Measurements from ENCODE around the genes DNAAF8 and ALG1.

DNA sequence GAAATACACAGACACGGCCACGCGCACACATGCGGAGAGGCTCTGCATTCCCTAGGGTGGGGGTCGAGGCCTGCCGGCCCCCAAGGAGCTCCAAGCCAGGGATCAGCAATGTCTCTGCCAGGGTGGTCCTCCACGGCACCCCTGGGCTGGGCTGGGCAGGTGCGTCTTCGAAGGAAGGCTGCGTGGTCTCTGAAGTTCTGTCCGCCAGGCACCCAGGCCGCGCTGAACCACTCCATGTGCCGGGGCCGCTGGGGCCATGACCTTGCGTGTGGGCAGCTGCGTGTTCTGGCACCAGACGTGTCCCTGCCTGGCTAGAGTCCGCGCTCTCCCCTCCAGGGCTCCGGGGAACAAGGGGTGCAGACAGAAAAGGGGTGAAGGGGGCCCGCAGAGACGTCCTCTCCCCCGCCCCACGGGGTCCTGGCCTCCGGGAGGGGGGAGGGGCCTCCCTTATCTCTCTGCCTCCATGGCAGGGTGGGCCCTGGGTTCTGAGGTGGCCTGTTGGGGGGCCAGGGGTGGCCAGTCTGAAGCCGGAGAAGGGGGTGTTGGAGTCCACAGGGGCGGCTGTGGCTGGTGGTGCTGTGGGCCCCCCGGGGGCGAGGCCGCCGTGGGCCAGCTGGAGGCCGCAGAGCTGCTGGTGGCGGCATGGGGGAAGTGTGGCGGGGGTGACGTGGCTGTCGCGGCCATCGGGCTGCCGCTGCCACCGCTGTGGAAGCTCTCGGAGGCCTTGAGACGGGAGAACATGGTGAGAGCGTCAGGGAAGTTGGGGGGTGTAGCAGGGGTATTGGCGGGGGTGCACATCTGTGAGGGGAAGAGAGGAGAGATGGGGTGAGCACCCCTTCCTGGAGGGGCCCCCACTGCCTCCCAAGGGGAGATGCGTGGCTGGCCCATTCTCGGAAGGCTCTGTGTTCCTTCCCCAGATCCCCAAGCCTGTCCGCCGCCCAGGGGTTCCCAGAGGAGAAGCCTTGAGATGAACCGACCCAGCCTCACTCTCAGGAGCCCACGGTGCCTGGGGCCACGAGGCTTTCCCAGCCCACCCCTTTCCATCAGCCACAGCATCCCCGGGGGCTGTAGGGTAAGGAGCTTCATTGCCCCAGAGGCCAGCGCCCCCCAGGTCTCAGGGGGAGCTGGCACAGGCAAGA is 5.1 kb downstream of the UBALD1 start:
- RRBS, result 75% methylated on average over 9 of the region's 54 CpGs

GRCh38 chr16:4613751-4614488 is 768 bp downstream of the UBALD1 start:
- RRBS, result 2% methylated on average over 24 of the region's 77 CpGs

- RRBS, result 6% methylated on average over 2 of the region's 33 CpGs
Measured at GRCh38 chr16:4664499-4665629, 28.5 kb upstream of the NUDT16L1 start.

- RRBS, result 3% methylated on average over 7 of the region's 98 CpGs
Measured at GRCh38 chr16:4733992-4735144, at the start of gene DNAAF8. TSS of gene DNAAF8 (plus strand) at chr16:4734537.

DNA sequence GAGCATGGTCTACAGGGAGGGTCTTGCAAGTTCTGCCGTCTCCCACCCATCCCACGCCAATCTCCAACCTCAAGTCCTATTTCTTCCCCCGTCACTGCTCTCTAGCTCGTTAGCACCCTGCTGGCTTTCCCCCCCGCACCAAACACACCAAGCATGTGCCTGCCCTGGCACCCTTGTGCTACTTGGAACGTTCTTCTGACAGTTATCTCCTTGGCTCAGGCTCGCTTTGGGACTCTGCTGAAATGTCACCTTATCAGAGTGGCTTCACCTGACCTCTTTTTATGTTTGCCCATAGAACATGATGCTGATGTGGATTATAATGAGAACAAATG is 21.9 kb downstream of the GLYR1 start:
- RRBS, result no CpG with 5 or more reads among the region's 7 CpGs

DNA sequence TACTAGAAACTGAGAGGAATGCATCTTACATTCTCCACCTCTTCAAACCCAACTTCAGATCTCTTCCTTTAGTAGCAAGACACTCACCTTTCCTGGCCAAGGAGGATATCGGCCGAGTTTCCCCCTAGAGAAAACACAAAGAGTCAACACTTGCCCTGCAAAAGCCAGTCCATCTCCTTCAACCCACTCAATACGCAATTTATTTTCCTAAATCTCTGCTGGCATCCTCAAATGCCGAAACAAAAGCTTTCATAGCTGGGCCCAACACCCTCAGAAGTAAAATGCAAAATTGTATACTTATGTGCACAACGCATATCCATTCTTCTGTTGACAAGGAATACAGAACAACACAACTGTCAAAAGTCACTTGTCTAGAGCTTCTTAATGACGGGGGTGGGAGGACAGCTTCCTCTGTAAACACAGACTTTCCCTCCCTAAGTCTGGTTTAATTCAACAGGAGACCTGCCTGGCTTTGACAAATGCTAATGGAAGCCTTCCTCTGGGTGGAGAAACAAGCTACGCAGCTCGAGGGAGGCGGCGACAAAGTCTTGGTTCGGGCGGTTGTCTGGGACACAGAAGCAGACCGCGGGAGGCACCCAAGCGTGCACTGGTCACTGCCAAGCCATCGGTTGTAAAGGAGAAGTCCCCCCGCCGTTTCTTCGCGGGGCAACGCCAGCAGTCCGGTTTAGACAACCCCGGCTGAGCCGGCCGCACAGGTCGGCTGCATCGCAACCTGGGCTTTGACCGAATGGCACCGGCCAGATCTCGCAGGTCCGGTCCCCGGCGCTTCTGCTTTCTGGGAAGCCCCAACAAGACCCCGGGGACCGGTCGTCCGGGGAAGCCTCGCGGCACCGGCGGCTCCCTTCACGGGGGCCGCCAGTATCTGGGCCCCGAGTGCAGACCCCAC is 748 bp downstream of the GLYR1 start:
- RRBS, result 2% methylated on average over 13 of the region's 44 CpGs

GRCh38 chr16:4866643-4867837 is 19.8 kb downstream of the UBN1 start:
- RRBS, result 84% methylated on average over 3 of the region's 21 CpGs

DNA sequence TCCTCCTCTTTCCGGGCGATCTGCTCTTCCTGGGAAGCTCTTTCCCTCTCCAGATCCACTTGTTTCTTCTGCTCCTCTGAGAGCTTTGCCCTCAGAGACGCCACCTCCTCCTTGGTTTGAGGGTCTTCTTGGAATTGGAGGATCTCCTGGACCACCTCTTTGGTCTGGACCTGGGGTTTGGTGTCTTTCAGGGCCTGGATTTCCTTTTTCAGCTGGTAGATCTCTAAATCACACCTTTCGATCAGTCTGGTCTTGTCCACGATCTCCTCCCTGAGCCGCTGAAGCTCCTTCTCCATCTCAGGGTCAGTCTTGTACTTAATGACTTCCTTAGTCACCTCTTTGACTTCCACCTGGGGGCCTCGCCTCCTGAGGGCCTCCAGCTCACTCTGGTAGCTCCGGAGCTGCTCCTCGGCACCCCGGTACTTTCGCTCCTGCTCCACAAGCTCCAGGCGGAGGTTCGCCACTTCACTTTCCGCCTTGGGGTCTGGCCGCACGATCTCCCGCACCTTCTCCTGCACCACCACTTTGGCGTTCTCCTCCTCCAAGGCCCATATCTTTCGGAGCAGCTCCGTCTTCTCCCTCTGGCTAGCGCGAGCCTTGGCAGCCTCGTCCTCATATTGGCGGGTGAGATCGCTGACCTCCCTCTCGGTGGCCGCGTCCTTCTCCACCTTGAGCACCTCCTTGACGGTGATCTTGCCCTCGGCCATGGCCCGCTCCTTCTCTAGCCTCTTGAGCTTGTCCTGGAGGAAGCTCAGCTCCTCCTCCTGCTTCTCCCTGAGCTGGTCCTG is 37.5 kb downstream of the UBN1 start:
- RRBS, result 95% methylated on average over 1 of the region's 31 CpGs

- RRBS, result 2% methylated on average over 34 of the region's 98 CpGs
Measured at GRCh38 chr16:5032570-5033751, 774 bp downstream of the NAGPA start.

- RRBS, result no CpG with 5 or more reads among the region's 59 CpGs
Measured at GRCh38 chr16:5071528-5072577, at the start of gene ALG1. TSS of gene ALG1 (plus strand) at chr16:5071843.

- RRBS, result no CpG with 5 or more reads among the region's 17 CpGs
Measured at GRCh38 chr16:5084677-5085473, 12.7 kb downstream of the EEF2KMT start.

- RRBS, result no CpG with 5 or more reads among the region's 23 CpGs
Measured at GRCh38 chr16:5096927-5097438, 612 bp downstream of the EEF2KMT start.

GRCh38 chr16:8675172-8675619 is 779 bp downstream of the ABAT start:
- RRBS, result 10% methylated on average over 2 of the region's 4 CpGs

GRCh38 chr16:8855170-8855989 is 13.4 kb downstream of the CARHSP1 start:
- RRBS, result 96% methylated on average over 2 of the region's 11 CpGs

GRCh38 chr16:8904928-8905822 is 23.0 kb downstream of the LITAFD start:
- RRBS, result no CpG with 5 or more reads among the region's 20 CpGs

DNA sequence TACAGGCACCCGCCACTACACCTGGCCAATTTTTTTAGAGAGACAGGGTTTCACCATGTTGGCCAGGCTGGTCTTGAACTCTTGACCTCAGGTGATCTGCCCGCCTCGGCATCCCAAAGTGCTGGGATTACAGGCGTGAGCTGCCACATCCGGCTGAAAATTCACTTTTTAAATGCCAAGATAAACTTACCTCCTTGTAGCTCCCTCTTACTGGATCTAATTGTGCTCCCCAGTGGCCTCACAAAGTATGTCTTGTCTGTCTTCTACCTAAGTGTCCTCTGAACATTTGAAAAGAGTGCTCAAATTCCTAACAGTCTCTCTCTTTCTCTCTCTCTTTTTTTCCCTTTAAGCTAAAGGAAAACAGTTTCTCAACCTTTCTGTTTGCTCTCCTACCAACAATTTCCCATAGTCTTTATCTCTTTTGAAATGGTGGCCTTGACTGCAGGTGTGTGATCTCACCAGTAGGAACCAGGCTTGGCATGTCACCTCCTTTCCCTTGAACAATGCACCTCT is 273.1 kb downstream of the HAPSTR1 start:
- RRBS, result no CpG with 5 or more reads among the region's 5 CpGs

DNA sequence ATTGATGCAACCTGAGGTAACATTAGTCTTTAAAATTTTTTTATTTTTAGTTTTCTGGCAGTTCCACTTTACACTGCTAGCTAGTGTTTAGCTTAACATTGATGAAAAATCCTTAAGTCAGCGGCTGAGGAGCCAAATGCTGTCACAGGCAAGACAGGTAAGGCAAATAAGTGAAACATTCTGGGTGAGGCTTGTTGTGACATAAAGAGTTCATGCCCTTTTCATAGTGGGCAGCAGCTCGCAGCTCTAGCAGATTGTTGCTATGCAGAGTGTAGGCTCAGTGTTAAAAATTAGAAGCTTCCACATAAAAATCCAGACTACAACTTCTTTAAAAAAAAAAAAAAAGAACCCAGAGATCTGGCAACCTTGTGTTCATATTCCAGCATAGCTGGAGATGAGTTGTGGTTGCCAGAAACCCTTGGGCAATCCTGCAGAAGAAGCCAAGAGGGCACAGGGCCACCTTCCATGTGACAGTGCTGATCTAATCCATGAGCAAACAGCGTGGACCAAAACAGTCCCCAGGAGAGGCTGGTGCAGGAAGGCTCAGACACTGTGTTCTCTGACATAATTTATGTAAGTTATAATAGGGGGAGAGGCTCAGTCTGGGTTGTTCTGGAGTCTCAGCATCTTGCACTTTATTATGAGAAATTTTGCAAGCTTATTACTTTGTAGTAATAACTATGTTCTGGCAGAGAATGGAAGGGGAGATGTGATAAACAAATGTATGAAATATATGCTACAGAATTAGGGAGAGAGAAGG is 273.8 kb downstream of the HAPSTR1 start:
- RRBS, result no CpG with 5 or more reads among the region's 3 CpGs

DNA sequence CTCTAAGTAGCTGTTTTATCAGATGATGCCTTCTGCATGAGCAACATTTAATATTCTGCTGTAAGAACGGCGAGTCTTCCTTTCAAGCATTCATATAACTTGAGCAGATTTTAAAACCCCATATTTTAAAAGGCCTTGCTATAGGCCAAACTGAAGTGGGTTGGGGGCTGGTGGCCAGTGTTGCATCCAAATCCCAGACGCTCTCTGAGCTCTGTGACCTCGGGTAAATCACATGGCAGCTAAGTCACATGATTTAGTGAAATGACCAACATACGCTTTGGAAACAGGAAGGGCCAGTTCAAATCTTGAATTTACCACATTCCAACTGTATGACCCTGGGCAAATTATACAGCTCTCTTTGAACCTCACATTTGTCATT is 519.2 kb downstream of the HAPSTR1 start:
- RRBS, result no CpG with 5 or more reads among the region's 5 CpGs

GRCh38 chr16:10517797-10518177 is 62.6 kb downstream of the EMP2 start:
- RRBS, result no CpG with 5 or more reads among the region's 5 CpGs

DNA sequence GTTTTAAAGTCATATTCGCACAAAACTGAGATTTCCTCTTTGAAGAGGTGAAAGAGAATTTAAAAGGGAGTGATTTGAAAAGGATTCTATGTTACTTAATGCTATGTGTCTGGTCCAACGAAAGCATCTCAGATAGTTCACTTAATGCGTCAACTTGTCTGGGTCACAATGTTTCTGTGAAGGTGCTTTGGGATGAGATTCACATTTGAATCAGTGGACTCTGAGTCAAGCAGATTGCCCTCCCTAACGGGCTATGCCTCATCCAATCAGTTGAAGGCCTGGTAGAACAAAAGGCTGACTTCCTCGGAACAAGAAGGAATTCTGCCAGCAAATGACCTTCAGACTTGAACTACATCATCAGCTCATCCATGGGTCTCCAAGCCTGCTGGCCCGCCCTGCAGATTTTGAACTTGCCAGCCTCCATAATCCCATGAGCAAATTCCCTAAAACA is 15.3 kb downstream of the EMP2 start:
- RRBS, result no CpG with 5 or more reads among the region's 6 CpGs